Testis (tissue), 5 donors: ENCODE results near the genes KANSL1L and MYL1.

- PRO-cap, 3 experiments = no peak in any of the 3 experiments
- RAMPAGE, long total RNA, 2 experiments = no peak in any of the 2 experiments
- RRBS = no CpG with 5 or more reads among the region's 2 CpGs
These were observed 47.9 kb downstream of the RPE start for GRCh38 chr2:210050319-210050750.

GRCh38 chr2:210162495-210163120, 8.6 kb downstream of the KANSL1L start:
- PRO-cap, 3 experiments = no peak in any of the 3 experiments
- RAMPAGE, long total RNA, 2 experiments = no peak in any of the 2 experiments
- RRBS = no CpG with 5 or more reads among the region's 6 CpGs

- PRO-cap, 3 experiments = peak in 3 of 3 experiments; most common plus-strand start chr2:210170043 (in 2); most common minus-strand start chr2:210170093 (in 1)
- RAMPAGE, long total RNA, 2 experiments = no peak in any of the 2 experiments
- RRBS = no CpG with 5 or more reads among the region's 2 CpGs
These were observed 1.4 kb downstream of the KANSL1L start for GRCh38 chr2:210169763-210170191.

- PRO-cap, 3 experiments = peak in 3 of 3 experiments; most common plus-strand start chr2:210170853 (in 1); most common minus-strand start chr2:210171409 (in 3)
- RAMPAGE, long total RNA, 2 experiments = no peak in any of the 2 experiments
- RRBS = 2% methylated on average over 33 of the region's 80 CpGs
These were observed at the start of gene KANSL1L for GRCh38 chr2:210170773-210171477. Gene KANSL1L (minus strand): TSS chr2:210171409.

DNA sequence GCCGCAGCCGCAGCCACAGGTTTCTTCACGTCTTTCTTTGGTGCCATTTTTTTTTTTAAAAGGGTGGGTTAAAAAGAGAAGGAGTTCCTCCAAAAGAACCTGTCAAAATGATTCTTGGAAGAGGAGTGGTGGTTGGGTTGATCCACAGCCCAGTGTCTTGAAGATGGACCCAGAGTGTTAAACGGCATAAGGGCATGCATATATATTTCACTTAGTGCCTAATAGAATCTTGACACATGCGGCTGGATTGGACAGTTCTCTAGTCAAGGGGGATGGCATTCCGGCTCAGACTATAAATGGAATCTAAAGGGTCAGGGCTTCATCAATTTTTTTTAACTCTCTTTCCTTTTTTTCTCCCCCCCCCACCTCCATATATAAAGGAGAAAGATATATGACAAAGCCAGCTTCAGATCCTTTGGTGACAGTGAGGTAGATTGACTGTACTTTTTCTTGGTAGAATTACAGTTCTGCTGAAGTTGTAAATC, at the start of gene MYL1:
TSS of gene MYL1 (minus strand) at position 179 of the 485 bp plus-strand sequence.
- PRO-cap, 3 experiments = no peak in any of the 3 experiments
- RAMPAGE, long total RNA, 2 experiments = no peak in any of the 2 experiments
- RRBS = no CpG with 5 or more reads among the region's 6 CpGs

DNA sequence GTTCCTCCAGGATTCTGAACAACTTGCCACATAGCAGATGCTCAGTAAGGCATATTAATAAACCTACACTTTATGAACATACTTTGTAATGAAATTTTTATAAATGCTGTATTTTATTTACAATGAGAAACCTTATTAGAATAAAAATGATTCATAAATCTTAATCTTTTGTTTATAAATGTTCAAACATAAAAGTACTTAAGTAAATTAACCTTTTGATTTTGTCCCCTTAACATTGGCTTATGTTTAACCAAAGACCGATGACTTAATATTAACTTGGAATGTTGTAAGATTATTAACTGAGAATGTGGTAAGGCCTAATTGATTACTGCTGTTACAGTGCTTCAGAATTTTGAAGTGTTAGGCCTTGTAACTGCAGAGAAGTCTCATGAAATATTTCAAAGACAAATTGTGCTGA, 5.7 kb downstream of the CPS1 start:
- PRO-cap, 3 experiments = no peak in any of the 3 experiments
- RAMPAGE, long total RNA, 2 experiments = no peak in any of the 2 experiments
- RRBS = no CpG with 5 or more reads among the region's 1 CpG

DNA sequence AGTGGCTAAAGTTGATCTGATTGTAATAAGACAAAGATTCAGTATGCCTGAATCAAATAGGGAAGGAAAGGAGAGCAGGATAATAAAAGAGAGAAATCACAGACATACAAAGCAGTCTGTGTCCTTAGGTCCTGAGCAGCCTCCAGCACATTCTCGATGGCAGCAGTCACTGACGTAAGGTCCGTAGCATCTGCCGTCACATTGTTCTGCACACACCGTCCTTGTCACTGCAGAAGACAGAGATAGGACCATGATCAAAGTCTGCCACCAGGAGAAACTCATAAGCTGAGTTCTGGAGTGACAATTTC, 813.7 kb downstream of the ERBB4 start:
- PRO-cap, 3 experiments = peak in 3 of 3 experiments; most common plus-strand start position 251 of the sequence (in 2); most common minus-strand start position 147 of the sequence (in 2)
- RAMPAGE, long total RNA, 2 experiments = no peak in any of the 2 experiments
- RRBS = no CpG with 5 or more reads among the region's 5 CpGs

GRCh38 chr2:212475391-212476164, 63.0 kb downstream of the ERBB4 start:
- PRO-cap, 3 experiments = no peak in any of the 3 experiments
- RAMPAGE, long total RNA, 2 experiments = no peak in any of the 2 experiments

- PRO-cap, 3 experiments = no peak in any of the 3 experiments
- RAMPAGE, long total RNA, 2 experiments = no peak in any of the 2 experiments
- RRBS = no CpG with 5 or more reads among the region's 2 CpGs
These were observed 18.7 kb downstream of the IKZF2 start for GRCh38 chr2:213132605-213133235.

- PRO-cap, 3 experiments = no peak in any of the 3 experiments
- RAMPAGE, long total RNA, 2 experiments = no peak in any of the 2 experiments
- RRBS = no CpG with 5 or more reads among the region's 5 CpGs
These were observed 5.9 kb upstream of the IKZF2 start for GRCh38 chr2:213157198-213157815.

GRCh38 chr2:213237704-213238215, 46.5 kb upstream of the SPAG16 start:
- PRO-cap, 3 experiments = no peak in any of the 3 experiments
- RAMPAGE, long total RNA, 2 experiments = no peak in any of the 2 experiments
- RRBS = no CpG with 5 or more reads among the region's 2 CpGs

GRCh38 chr2:215346681-215347033, 34.8 kb downstream of the ATIC start:
- PRO-cap, 3 experiments = no peak in any of the 3 experiments
- RAMPAGE, long total RNA, 2 experiments = no peak in any of the 2 experiments
- RRBS = no CpG with 5 or more reads among the region's 7 CpGs

GRCh38 chr2:215409153-215410289, 26.3 kb downstream of the FN1 start:
- PRO-cap, 3 experiments = no peak in any of the 3 experiments
- RAMPAGE, long total RNA, 2 experiments = no peak in any of the 2 experiments
- RRBS = no CpG with 5 or more reads among the region's 24 CpGs

- PRO-cap, 3 experiments = no peak in any of the 3 experiments
- RAMPAGE, long total RNA, 2 experiments = no peak in any of the 2 experiments
- RRBS = no CpG with 5 or more reads among the region's 3 CpGs
These were observed 23.3 kb downstream of the FN1 start for GRCh38 chr2:215412569-215413044.

- PRO-cap, 3 experiments = no peak in any of the 3 experiments
- RAMPAGE, long total RNA, 2 experiments = no peak in any of the 2 experiments
- RRBS = no CpG with 5 or more reads among the region's 6 CpGs
These were observed 2.6 kb downstream of the FN1 start for GRCh38 chr2:215433197-215433661.

DNA sequence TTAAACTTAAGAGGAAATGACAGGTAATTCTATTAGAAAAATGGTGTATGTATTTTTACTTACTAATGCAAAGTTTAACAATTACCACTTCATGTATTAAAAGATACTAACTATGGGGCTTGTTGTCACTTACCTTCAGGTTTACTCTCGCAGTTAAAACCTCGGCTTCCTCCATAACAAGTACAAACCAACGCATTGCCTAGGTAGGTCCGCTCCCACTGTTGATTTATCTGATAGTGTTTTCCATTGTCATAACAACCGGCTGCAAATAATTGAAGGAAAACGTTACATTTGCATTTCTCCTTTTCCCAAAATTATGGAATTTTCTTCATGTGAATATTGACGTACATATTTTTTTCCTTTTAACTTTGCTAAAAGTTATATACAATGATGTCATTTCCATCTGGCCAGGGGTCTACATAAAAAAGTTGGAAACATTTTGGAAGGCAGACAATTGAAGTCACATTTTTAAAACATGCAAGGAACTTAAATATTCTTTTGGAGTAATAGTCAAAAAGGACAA, 1.2 kb downstream of the FN1 start:
- PRO-cap, 3 experiments = no peak in any of the 3 experiments
- RAMPAGE, long total RNA, 2 experiments = no peak in any of the 2 experiments
- RRBS = no CpG with 5 or more reads among the region's 7 CpGs

DNA sequence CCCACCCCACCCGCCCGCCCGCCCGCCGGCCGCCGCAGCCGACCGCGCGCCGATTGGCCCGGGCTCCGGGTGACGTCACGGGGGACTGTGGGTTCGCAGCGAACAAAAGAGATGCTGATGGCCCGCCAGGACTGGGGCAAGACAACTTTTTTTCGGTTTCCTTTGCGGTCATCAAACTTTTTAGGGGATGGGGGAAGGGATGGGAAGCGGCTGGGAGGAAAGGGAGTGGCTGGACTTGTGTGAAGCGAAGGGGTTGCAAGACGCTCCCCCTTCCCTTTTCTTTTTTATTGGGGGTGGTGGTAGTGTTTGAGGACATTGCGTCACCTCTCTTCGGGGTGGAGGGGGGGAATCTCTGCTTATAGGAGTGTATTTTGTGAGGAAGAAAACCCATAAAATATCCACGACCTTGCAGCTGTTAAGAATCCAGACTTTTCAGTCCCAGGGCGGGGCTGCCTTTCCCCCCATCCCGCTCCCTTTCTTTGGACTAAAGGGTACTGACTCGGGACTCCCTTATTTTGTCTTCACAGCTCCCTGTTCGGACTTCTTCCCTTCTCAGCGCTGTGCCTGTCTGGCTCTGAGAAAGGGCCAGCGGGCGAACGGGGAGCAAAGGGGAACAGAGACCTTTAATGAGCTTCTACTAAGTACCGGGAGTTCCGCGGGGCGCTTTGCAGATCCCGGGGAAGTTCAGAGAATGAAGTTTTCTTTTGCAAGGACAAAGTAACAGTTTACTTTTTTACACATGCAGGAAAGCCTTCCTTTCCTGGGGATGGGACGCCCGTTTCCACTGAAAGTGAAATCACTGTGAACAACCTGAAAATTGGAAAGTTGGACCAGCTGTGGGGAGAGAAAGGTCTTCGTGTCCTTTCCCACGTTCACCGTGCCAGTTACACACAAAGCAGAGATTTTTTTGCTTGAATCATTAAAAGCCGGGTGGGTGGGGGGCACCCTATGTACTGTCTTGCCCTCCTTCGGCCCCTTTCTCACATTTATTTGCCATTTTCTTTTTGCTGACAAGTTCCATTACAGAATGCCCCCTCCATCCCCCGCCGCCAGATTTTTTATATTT, 639 bp upstream of the FN1 start:
- PRO-cap, 3 experiments = peak in 3 of 3 experiments; most common plus-strand start position 120 of the sequence (in 3); most common minus-strand start position 792 of the sequence (in 3)
- RAMPAGE, long total RNA, 2 experiments = no peak in any of the 2 experiments
- RRBS = 0% methylated on average over 2 of the region's 49 CpGs

DNA sequence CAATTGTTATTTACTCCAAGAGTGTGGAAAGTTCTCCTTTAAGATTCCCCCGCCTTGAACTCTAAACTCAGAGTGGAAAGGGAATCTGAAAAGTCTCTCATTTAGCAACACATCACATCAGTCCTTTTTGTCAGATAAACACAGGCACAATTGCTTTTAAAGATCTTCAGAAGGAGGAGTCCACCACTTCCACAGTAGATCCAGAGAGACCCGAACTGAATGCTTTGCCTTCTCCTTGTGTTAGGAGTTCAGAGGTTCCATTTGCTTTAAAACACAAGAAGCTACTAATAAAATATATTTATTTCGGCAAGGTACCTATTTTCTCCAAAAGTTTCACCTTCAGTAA, 1.3 kb upstream of the FN1 start:
- PRO-cap, 3 experiments = peak in 3 of 3 experiments; most common plus-strand start position 159 of the sequence (in 1); most common minus-strand start position 242 of the sequence (in 3)
- RAMPAGE, long total RNA, 2 experiments = no peak in any of the 2 experiments
- RRBS = no CpG with 5 or more reads among the region's 3 CpGs

DNA sequence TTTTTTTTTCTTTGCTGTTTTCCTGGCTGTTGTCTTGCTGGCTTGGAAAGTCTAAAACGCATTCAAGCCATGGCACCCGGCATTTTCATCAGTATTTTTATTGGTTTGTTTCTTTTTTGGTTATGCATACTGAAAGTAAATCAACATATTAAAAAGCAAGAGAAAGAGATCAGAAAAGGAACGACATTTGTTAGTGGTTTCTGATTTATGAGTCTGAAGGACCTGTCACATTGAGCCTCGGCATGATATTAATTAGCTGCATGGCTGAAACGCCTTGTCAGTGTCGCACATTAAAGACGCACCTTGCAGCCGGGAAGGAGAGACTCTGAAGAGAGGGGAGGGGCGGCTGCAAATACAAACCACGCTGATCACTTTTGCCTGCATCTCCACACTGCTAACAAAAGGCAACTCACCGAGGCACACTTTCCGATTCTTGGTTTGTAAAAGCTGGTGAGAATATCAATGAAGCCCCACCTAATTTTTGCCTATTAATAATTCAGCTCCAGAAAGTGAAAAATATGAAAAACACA, 183.7 kb upstream of the FN1 start:
- PRO-cap, 3 experiments = no peak in any of the 3 experiments
- RAMPAGE, long total RNA, 2 experiments = no peak in any of the 2 experiments
- RRBS = no CpG with 5 or more reads among the region's 12 CpGs

- PRO-cap, 3 experiments = no peak in any of the 3 experiments
- RAMPAGE, long total RNA, 2 experiments = no peak in any of the 2 experiments
- RRBS = no CpG with 5 or more reads among the region's 5 CpGs
These were observed 266.3 kb upstream of the FN1 start for GRCh38 chr2:215702207-215702471.